Left colon (tissue), 1 donor: ENCODE results near the genes THBD and GZF1.

GRCh38 chr20:22499684-22500270 lies 84.6 kb downstream of the FOXA2 start:
- PRO-cap = bidirectional peak, plus-strand start at chr20:22500022, minus-strand start at chr20:22499837

GRCh38 chr20:22523590-22524559 lies 60.5 kb downstream of the FOXA2 start:
- PRO-cap = unidirectional peak, minus-strand start at chr20:22523739

DNA sequence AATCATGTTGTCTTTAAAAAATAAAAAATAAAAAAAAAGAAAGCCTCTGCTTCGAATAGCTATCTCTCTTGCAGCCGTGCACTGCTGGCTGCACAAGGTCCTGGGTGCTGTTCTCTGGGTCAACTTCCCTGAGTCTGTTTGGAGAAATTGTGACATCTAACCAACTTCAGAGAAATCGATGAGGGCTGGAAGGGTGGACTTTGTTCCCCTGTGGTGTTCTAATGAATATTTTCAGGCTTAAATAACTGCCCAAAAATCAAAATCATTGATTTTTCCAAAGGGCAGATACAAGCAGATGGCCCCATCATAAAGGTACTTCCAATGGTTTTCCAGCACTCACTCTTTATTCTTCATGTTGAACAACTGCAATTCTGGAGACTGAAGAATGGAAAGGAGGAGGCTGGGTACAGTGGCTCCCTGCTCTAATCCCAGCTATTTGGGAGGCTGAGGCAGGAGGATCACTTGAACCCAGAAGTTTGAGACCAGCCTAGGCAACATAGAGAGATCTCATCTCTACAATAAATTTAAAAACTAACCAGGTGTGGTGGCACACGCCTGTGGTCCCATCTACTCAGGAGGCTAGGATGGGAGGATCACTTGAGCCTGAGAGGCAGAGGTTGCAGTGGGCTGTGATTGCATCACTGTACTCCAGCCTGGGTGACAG lies 59.2 kb downstream of the FOXA2 start:
- PRO-cap = no peak

GRCh38 chr20:22584658-22585807 lies 661 bp upstream of the FOXA2 start:
- PRO-cap = bidirectional peak, plus-strand start at chr20:22584883, minus-strand start at chr20:22584739; bidirectional peak, plus-strand start at chr20:22585345, minus-strand start at chr20:22584994

GRCh38 chr20:22586961-22587653 lies 2.7 kb upstream of the FOXA2 start:
- PRO-cap = no peak

GRCh38 chr20:22684478-22685160 lies 100.2 kb upstream of the FOXA2 start:
- PRO-cap = no peak

DNA sequence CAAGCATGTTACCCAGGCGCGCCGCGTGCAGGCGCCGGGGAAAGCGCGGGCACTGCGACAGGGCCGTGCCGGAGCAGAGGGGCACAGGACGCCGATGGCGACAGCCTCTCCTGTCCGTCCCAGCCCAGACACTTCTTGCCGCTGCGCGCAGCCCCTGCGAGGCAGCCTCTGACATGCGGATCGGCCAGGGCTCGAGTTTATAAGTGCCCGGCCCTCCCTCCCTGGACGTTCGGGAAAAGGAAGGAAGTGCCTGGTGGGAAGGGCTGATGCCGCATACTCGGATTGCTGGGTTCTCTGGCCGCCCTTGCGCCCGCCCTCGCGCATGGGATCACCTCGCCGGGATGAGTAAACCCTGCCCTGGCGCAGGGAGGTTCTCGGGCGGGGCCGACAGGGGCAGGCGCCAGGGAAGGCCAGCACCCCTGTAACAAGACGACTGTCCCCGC lies at the start of gene THBD:
THBD (minus strand) TSS at position 175 of the 443 bp plus-strand sequence.
- PRO-cap = bidirectional peak, plus-strand start at position 369 of the sequence, minus-strand start at position 170 of the sequence

DNA sequence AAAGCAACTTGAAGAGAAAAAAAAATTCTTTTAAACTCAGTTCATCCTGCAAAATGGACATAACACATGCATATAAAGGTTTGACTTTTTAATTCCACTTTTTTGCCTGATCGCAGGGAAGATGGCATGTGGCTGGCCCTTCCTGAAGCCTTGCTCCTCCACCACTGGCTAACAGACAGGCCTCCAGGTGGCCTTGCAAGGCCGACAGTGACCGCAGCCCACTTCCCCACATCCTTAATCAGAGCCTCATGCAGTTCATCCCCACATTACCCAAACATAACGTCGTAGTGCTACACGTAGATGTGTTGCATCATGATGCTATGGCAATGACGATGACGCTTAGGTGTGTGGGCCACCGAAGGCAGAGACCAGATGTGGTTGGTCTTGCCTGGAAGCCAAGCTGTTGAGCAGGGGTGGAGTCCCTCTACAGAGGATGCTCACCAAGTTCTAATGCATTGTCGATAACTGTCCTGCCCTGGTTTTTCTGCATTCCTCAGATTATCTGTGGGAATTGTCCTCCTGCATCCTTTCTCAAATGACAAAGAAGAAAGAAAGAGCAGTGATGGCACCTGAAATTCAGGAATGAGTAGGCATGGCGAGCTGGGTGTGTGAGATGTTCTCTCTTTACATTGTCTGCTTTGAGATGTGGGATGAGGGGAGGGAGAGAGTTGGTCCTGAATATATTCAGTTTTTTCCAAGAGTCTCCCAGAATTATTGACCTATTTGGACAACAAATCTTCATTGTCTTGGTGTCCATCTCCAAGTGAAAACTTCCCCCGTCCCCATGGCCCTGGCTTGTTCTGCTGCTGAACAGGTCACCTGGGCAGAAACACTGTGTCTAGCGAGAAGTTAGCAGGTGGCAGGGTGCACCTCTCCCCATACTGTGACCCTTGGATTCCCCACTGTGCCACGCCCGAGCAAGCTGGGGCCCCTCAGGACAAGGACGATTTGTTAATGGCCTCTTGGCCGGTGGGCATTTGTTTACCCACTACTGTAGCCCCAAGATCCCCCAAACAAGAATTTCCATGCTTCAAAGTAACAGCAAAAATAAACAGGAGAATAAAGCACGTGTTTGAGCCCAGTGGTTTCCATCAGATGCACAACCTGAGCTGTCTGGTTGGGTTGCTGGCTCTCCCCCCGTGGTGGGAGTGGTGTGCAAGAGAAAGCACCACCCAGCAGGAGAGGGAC lies 5.3 kb downstream of the CD93 start:
- PRO-cap = no peak

GRCh38 chr20:23087813-23088300 lies 1.7 kb upstream of the CD93 start:
- PRO-cap = unidirectional peak, minus-strand start at chr20:23088021

DNA sequence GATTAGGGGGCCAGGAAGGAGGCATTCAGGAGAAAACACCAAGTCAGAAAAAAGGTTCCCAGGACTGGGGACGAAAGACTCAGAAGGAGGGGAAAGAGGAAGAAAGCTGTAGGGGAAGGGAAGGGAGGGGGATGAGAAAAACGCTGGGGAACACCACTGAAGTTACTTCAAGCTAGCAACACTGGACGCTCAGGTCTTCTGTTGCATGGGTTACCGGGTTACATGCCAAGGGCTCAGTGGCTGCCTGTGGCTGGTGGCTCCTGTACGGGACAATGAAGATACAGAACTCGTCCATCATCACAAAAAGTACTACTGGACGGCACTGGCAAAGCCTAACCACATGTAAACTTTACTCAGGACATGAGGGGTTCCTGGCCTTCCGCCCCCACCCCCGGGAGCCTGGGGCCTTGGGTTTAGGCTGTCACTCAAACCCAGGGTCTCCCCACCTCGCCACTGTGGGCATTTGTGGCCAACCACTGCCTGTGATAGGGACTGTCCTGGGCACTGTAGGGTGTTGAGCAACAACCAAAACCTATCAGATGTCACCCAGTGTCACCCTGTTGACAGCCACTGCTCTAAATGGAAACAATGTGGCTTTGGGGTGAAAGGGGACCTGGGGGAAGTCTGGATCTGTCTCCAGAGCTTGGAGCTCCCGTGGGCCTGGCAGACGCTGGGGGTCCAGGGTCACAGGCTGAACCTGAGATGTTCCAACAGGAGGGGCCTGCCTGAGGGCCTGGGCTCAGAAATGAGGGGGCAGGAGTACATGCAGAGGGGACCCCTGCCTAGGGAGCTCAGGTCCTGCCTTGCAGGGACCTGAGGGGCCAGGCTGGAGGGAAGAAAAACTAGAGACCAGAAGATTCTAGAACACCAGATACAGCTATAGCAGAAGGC lies 40.4 kb upstream of the CD93 start:
- PRO-cap = no peak

DNA sequence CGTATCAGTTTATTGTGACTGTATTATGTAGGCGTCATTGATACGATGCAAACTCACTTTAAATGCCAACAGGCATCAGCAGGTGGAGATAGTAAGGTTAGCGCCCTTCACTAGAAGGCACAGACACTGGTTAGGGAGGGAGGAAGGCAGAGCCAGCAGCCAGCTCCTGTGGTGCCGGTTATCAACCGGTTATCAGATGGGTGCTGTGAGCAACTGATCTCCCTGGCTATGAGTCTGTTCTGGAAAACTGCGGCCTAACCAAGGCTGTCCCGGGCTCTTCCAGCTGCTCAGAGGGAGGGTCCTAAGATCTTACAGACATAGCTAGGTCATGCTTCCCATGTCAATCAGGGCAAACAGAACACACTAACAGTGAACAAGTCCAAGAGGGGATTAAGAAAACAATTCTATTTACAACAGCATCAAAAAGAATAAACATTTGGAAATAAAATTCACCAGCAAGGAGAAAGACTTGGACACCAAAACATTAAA lies 47.5 kb upstream of the CD93 start:
- PRO-cap = no peak

- PRO-cap = no peak
Measured at GRCh38 chr20:23148729-23149996, 63.0 kb upstream of the CD93 start.

GRCh38 chr20:23160452-23161059 lies 74.4 kb upstream of the CD93 start:
- PRO-cap = no peak

DNA sequence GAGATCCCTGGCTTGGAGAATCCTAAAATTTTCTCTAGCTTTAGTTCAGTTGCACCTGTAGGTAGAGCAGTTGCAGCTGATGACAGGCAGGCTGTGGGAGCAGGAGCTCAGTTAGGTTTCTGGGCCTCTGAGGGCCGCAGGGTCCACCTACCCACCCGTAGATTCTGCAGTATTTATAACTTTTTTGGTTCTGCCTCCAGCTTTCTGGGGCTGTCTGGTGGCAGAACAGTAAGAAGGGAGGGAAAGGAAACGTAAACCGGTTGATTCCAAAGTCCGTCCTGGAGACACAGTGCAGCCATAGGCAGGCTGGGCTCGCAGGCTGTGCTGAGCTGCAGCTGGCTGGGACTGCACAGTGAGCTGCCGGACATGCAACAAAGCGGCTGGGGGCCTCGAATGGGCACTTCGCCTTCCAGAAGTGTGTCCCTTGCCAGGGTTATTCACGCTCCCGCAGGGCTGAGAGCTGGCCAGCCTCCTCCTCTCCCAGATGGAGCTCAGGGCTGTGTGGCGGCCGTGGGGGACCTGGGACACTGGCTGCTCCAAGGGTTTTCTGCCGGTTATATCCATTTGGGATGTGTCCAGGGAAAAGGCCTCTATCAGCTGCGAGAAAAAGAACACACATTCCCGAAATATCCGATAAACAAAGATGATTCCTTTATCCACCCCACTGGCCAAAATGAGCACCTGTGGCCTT lies 78.0 kb upstream of the CD93 start:
- PRO-cap = unidirectional peak, plus-strand start at position 352 of the sequence

- PRO-cap = no peak
Measured at GRCh38 chr20:23180274-23180901, 94.3 kb upstream of the CD93 start.

GRCh38 chr20:23249480-23249972 lies 101.1 kb upstream of the NXT1 start:
- PRO-cap = unidirectional peak, minus-strand start at chr20:23249762; unidirectional peak, minus-strand start at chr20:23249786

DNA sequence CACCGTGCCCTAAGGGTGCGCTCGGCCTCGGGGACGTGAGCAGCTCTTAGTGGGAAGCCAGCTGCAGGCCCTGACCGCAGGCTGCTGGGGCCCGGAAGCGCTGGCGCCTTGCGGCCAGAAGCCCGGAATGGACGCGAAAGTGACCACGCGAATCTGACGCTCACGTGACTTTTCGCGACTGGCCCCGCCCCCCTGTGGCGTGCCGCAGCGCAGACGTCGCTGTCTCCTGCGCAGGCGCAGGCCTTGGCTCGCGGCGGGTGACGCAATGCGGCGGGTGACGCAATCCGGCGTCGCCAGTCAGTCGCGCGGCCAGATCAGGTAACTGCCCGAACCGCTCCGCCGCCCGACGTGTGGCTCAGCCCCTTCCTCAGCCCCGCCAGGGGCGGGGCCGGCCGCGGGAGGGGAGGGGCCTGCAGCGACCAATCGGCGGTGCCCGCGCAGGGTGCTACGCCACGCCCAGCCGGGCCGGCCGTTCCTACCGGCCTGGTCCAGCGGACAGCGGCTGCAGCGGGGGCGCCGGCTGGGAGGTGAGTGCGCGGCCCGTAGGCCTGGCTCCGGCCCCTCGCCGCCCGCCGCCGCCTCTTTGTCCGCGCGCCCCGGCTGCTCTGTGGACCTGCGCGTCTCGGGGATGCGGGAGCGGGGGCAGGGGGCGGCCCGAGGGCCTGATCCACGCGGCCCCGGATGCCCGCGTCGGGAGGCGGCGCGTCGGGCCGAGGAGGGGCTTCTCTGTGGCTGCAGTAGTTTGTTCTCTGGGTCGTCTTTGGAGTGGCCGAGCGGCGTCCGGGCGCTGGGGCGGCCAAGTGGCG lies at the start of gene GZF1:
GZF1 (plus strand) TSS at position 472 of the 806 bp plus-strand sequence.
- PRO-cap = bidirectional peak, plus-strand start at position 516 of the sequence, minus-strand start at position 83 of the sequence

DNA sequence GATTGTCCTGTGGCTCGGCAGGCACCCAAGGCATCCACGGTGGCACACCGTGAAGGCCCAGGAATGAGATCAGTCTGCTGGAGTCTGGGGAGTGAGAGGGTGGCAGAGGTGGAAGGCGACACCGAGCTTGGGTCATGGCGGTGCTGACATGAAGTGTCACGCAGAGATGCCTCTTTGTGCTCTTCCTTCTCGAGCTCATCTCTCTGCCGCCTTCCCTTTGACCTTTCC lies 33.1 kb downstream of the CST8 start:
- PRO-cap = unidirectional peak, plus-strand start at position 124 of the sequence

DNA sequence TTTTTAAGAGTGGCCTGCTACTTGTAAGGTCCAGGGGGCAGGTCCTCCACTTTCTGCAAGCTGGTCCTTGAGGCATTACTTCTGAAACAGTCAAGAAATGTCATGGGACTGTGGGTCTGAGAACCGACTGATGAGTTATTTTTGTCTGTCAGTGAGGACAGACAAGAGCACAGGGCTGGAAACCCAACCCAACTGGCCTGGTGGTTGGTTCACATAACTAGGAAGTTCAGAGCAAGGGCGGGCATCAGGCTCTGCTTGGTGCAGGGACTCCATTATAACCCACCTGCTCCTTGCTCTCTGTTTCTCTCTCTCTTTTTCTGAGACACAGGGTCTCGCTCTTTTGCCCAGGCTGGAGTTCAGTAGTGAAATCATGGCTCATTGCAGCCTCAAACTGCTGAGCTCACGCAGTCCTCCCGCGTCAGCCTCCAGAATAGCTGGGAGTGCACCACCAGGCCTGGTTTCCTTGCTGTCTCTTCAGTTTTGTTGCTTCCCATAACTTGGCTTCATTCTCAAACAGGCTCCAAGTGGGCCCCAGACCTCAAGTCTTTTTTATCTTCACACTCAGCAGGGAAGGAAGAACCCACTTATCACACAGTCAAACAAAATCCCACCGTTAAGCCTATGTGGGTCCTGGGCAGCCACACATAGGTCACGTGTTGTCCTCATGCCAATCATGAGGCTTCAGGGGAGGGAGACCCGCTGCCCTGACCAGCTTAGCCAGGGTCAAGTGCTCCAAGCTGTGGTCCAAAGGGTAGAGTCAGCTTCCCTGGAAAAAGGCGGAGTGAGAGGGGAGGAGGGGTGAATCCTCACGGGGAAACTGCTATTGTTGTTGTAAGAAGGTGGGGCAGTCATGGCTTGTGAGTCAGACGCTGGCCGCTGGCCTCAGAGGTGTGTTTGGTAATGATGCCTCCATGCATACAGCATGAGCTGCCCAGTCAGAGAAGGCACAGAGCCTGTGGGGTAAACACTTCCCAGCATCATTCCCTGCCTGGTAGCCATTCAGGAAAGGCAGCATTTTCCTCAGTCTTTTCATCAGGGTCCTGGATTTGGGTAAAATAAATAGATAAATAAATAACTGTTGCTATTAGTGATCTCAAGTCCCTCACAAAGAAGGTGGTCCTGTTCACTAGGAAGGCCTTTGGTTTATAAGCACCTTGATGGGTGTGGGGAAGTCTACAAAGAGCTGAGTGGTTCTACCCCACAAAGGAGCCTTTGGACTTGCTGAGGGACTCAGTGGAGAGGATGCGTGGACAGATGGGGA lies 8.9 kb downstream of the CST3 start:
- PRO-cap = no peak

- PRO-cap = no peak
Measured at GRCh38 chr20:23660202-23660752, 22.5 kb upstream of the CST3 start.